ENCODE measurements around a stretch of chr4.

- PRO-cap = no peak
- RAMPAGE, long total RNA, 3 experiments = no peak in any of the 3 experiments
Measured at GRCh38 chr4:123400510-123400991, 4.0 kb downstream of the SPRY1 start.

GRCh38 chr4:123826758-123827246 is 430.2 kb downstream of the SPRY1 start:
- PRO-cap = no peak
- RAMPAGE, long total RNA, 3 experiments = no peak in any of the 3 experiments

DNA sequence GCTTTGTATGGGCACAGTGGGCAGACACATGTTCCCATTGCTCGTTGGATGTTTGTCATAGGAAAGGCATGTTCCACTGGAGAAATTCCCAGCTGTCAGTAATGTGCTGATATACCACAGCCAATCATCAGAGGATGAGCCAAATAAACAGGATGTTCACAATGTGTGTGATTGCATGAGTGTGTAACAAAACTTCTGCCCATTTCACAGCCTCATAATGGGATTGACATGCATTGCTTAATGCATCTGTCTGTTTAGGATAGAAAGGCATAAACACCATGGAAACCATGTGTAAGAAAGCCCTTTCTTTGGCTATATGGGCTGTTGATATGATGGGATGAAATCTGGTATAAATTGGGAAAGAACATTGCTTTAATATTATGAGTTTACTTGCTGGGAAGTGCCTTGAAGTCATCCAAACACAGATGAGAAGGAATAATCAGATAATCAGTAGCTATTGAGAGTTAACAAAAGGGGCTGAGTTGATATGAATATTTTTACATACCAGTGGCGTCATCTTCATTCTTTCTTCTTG is 436.2 kb downstream of the SPRY1 start:
- PRO-cap = no peak
- RAMPAGE, long total RNA, 3 experiments = no peak in any of the 3 experiments

GRCh38 chr4:123881107-123881533 is 484.5 kb downstream of the SPRY1 start:
- PRO-cap = no peak
- RAMPAGE, long total RNA, 3 experiments = no peak in any of the 3 experiments

DNA sequence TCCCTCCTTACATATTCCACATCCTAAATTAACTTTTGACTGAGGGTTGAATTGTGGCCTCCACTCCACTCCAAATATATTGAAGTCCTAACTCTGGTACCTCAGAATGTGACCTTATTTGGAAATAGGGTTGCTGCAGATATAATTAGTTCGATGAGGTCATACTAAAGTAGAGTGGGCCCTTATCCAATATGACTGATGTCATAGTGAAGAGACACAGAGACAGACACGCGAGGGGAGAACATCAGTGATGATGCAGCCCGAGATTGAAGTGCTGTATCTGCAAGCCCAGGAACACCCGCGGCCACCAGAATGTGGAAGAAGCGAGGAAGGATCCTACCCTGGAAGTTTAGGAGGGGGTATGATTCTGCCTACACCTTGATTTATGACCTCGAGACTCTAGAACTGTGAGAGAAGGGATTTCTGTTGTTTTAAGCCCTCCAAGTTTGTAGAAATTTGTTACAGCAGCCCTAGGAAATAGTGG is 279.0 kb downstream of the ANKRD50 start:
- PRO-cap = no peak
- RAMPAGE, long total RNA, 3 experiments = no peak in any of the 3 experiments

GRCh38 chr4:124940354-124940843 is 227.9 kb upstream of the ANKRD50 start:
- PRO-cap = no peak
- RAMPAGE, long total RNA, 3 experiments = no peak in any of the 3 experiments

DNA sequence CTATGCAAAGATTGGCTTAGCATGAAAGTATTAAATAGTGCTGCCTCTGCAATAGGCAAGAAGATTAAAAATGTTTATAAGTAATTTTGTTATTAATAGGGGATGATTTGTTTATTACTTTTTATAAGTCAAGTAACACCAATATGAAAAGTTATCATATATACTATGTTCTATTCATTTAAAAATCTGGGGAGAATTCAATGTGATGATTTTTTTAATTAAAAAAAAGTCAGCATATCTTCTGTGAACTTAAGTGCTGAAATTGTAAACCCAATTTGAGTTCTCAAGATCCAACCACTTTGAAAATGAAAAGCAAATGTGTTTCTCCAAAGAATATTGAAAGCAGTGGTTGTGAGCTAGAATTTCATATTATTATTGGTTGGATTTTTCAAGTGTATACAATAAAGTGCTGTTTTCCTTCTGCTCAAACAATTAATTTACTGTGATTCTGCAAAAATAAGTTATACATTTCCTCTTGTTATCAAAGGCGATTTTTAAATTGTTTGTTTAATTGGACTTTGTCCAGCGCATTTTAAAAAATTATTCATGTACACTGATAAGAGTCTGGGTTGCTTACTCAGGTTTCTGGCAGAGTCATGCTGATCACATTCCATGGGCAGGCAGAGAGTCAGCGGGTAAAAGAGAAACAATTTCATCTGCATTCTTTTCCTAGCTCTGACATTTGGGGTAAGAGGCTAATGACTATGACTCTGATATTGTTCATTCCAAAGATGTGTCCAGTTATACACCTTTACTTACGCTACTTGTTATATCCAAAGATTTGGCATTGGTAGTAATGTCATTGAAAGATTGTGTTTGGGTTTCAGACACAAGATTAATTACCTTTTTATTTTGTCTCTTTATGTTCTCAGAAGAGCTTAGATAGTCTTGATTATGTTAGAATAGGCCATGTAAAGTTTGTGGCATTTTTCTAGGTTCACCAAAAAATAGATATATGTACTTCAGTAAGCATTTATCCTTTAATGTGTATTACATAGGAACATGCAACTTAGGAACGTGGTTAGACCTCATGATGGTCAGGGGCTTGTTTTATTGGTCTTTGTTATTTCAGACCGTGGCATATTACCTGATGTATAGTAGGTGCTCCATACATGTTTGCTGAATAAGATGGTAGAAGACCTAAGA is 8.9 kb downstream of the FAT4 start:
- PRO-cap = unidirectional peak, plus-strand start at position 678 of the sequence
- RAMPAGE, long total RNA, 3 experiments = no peak in any of the 3 experiments

- PRO-cap = no peak
- RAMPAGE, long total RNA, 3 experiments = no peak in any of the 3 experiments
Measured at GRCh38 chr4:125334810-125335170, 20.0 kb downstream of the FAT4 start.

DNA sequence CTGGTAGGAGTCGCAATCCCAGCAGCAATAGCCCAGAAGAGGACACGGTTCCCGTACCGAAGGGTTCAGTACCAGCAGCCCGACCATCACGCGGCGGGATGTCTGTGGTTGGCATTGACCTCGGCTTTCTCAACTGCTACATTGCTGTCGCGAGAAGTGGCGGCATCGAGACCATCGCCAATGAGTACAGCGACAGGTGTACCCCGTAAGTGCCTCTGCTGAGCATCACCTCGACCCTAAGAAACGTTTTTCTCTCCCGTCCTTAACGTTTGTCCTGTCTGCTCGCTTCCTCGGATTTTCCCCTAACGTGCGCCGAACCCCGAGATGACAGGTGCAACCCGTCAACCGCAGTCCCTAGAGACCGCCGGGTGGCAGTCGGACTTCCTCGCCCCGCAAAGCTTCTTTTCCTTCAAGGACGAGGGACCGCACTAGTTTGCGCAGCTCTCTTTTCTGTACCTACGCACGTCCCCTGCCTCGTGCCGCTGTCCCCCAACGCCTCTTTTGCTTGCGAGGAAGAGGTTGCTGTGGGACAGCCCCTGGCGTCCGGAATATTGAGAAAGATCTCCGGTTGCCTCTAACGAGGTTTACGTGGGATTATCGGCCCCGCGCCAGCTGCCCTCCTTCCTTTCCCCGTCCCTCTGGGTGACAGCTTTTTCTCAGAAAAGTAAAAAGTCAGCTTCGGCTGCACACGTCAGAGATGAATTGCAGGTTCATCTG is 489 bp downstream of the HSPA4L start:
- PRO-cap = unidirectional peak, minus-strand start at position 503 of the sequence; bidirectional peak, plus-strand start outside the sequence, minus-strand start at position 640 of the sequence
- RAMPAGE, long total RNA, 3 experiments = no peak in any of the 3 experiments

GRCh38 chr4:128269736-128270320 is 17.8 kb downstream of the PGRMC2 start:
- PRO-cap = no peak
- RAMPAGE, long total RNA, 3 experiments = no peak in any of the 3 experiments

GRCh38 chr4:128468448-128468999 is 180.9 kb upstream of the PGRMC2 start:
- PRO-cap = unidirectional peak, minus-strand start at chr4:128468552
- RAMPAGE, long total RNA, 3 experiments = no peak in any of the 3 experiments

DNA sequence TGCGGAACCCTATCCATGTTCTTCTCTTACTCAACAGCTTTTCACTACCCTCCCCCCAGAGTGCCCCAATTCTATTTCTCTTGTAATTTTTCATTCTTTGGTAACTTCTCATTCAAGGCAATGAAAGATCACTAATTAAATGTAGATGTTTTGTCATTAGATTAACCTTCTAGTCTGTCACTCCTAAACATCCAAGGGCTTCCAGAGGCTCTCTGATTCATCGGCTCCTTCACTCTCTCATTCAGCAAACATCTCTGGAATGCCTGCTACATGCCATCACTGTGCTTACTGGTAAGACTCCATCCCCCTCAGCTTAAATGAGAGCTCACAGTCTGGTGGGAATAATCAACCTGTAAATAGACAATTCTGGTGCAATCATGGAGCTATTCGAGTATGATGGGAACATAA is 241.4 kb upstream of the PGRMC2 start:
- PRO-cap = no peak
- RAMPAGE, long total RNA, 3 experiments = no peak in any of the 3 experiments

DNA sequence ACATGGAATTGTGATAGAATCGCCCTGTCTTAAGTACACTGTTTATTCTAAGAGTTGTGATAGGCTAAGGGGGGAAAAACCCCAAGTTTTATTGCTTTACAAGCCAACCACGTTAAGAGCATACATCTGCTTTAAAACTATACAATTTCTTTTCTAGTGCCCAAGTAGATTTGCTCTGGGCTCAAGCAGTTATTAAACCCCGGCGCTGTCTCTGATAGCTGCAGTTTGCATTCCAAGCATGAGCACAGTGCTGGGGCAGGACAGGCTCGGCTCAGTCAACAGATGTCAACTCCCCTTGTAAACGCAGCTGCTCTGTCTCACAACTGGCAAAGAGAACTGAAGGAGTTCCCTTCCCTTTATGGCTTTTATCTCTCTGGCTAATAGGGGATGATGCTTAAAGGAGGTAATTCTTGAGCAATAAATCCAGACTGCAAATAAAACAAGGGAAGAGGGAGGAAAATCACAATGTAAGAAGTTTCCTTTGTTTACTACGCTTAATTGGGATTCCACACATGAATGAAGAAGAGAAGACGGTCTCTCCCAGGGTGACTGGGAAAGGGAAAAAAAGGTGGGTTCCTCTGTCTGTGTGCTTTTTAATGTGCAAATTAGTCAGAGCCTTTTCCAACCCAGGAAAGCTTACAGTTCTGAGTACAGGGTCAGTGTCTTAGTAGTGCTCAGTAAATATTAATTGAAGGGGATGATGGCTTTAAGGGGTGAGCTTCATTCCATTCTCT is 155.9 kb upstream of the JADE1 start:
- PRO-cap = no peak
- RAMPAGE, long total RNA, 3 experiments = no peak in any of the 3 experiments

- PRO-cap = bidirectional peak, plus-strand start at chr4:128811864, minus-strand start at chr4:128811824
- RAMPAGE, long total RNA, 3 experiments = start-site peak on the plus strand in 1 of 3 experiments, at chr4:128811718-128811870 at its widest, 6 reads per replicate
Measured at GRCh38 chr4:128811583-128811986, 2.1 kb downstream of the JADE1 start.

DNA sequence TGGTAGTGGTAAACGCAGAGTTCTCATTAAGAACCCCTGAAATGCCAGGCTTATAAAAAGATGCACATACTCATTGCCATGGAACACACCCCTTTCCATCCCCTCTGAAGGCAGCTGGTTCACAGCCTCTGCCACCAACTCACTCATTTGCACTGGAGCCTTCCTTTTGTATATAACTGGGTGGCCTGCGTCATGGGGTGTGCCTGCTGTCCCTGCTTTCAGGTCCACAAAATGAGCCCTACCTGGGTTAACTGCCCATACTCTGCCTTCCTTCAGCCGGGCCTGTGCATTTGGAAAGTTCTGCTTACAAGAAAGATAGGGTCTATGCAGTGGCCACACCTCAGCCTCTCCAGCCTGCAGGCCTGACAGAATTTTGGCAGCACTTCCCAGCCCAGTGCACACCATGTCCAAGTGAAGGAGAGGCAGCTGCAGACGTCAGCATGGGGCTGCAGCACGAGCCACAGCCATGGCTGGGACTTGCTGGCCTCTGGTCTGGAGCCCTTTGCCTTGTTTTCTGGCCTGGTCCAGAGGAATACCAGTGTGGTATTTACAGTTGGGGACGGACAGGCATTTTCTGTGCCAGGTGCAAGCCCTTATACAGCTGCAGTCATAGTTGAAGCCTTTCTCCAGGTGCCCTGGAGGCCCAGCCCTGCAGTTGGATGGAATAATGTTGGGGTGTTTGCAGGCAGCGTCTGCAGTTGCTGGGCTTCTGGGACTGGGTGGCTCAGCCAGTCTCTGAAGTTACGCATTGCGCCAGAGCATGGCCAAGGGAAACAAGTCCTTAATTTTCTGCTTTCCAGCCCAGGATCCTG is 26.0 kb downstream of the JADE1 start:
- PRO-cap = no peak
- RAMPAGE, long total RNA, 3 experiments = no peak in any of the 3 experiments

DNA sequence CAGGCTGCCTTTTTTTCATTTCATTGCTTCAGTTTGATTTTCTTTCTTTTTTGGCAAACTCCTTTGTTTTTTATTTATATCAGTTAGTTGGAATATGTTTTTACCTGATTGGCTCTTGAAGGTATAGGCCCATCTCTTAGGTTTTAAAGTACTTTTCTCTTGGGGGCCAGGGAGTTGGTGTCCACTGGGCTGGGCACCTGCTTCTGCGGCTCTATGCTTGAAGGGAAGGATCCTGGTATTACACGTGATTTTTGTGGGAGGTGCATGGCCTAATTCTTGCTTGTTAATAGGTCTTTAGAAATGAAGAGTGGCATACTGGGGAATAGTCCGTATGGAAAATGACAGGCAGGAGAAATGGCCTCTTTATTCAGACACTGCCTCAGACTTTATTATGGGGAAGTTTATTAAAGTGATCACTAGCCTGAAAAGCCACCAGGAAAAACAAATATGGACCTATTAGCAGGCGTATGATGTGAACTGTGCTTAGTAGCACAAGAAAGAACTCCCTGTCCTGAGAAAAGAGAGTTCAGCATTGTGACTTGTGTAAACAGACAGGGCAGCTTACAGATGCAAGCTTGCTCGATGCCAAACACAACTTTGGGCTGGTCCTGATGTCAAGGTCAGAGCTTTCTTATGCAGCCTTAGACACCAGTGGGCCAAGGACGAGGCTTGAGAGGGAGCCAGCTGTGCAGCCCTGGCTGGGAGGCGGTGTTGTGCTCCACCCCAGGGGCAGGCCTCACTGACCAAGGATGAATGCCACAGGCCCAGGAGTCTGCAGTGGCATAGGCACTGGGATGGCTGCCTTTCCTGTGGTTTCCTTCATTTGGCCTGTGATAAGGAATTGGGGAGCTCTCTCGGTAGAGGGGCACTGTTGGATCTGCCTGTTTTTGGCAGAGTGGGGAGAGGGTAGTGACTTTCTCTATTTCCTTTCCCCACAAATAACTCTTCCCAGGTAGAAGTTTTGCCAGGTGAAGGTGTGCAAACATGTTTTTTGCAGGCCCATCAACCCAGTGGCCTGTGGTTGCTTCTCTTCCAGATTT is 35.3 kb downstream of the JADE1 start:
- PRO-cap = no peak
- RAMPAGE, long total RNA, 3 experiments = no peak in any of the 3 experiments

- PRO-cap = no peak
- RAMPAGE, long total RNA, 3 experiments = no peak in any of the 3 experiments
Measured at GRCh38 chr4:128871767-128872484, 62.4 kb downstream of the JADE1 start.

DNA sequence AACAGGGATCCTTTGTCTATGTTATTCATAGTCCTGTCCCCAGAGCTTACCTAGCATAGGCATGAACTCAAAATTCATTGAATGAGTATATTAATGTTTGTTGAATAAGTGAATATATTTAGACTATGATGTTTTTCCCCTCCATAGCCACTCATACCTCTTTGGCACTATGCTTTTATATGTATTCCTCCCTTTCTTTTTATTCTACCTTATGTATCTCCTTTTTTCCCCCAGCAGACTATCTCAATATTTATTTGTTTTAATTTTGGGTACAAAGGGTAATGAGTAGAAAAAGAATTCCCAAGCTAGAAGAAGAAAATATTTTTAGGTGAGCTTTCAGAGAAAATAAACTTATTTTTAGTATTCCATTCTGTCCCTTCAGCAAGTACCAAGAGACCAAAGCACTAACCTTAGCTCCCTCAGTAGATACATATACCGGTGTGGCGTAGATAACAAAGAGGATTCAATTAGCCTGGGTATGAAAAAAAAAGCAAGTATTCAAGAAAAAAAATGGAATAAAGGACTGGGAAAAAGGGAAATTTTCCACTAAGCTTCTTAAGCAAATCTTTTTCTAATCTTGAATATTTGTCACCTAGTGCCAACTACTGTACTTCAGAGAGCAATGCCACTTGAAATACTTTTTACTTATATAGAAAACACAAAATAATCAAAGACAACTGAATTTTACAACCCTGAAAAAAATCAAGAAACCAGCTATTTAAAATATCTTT is 17.0 kb downstream of the SCLT1 start:
- PRO-cap = no peak
- RAMPAGE, long total RNA, 3 experiments = no peak in any of the 3 experiments

DNA sequence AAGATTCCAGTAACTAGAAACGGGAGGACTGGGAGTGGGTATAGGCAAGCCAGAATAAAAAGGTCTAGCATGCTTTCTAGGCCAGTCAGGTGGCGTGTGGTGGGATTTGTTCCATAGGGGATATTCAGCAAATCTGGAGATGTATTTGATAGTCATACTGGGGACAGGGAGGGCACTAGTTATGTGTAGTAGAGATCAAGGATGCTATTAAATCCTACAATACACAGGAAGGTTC is 927.9 kb downstream of the C4orf33 start:
- PRO-cap = no peak
- RAMPAGE, long total RNA, 3 experiments = no peak in any of the 3 experiments

- PRO-cap = no peak
- RAMPAGE, long total RNA, 3 experiments = no peak in any of the 3 experiments
Measured at GRCh38 chr4:132344801-132345210, 804.3 kb upstream of the PCDH10 start.